Bronchial epithelial cell (primary cell): ENCODE data around the genes OSBPL7 and MRPL10.

DNA sequence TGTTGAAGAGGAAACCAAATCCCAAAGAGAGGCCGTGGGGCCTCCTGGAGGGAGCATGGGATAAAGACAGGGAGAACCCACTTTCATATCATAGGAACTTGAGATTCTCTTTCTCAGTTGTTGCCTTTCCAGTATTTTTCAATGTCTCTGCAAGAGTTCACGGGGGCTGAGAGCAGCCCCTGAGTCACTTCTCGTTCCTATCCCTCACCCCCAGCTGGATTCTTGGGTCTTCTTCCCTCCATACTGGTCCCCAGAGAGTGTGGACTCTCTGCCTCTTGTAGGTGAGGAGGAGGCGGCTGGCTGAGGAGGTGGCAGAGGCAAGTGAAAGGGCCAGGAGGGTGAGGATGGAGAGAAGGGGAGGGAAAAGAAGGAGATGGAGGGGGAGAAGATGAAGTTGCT, 27.1 kb downstream of the GOSR2 start:
- RRBS, 2 experiments = no CpG with 5 or more reads among the region's 4 CpGs

DNA sequence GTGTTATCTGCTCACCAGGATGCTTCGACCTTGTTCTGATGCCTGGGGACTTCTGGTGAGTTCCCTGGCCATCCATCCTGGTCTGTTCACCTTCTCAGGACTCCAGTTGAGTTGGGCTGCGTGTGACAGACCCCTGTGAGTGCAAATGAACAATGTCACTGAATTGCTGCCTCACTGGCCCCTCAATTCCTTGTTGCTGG, 19.5 kb upstream of the RPRML start:
- RRBS, 2 experiments = no CpG with 5 or more reads among the region's 2 CpGs

GRCh38 chr17:47204002-47204546, 5.1 kb upstream of the MYL4 start:
- RRBS, 2 experiments = no CpG with 5 or more reads among the region's 5 CpGs

GRCh38 chr17:47276358-47276854, 22.8 kb downstream of the ITGB3 start:
- RRBS, 2 experiments = no CpG with 5 or more reads among the region's 3 CpGs

GRCh38 chr17:47288414-47288960, 34.9 kb downstream of the ITGB3 start:
- RRBS, 2 experiments = no CpG with 5 or more reads among the region's 5 CpGs

- RRBS, 2 experiments = no CpG with 5 or more reads among the region's 3 CpGs
Observed at GRCh38 chr17:47316299-47316819, 7.4 kb upstream of the EFCAB13 start.

DNA sequence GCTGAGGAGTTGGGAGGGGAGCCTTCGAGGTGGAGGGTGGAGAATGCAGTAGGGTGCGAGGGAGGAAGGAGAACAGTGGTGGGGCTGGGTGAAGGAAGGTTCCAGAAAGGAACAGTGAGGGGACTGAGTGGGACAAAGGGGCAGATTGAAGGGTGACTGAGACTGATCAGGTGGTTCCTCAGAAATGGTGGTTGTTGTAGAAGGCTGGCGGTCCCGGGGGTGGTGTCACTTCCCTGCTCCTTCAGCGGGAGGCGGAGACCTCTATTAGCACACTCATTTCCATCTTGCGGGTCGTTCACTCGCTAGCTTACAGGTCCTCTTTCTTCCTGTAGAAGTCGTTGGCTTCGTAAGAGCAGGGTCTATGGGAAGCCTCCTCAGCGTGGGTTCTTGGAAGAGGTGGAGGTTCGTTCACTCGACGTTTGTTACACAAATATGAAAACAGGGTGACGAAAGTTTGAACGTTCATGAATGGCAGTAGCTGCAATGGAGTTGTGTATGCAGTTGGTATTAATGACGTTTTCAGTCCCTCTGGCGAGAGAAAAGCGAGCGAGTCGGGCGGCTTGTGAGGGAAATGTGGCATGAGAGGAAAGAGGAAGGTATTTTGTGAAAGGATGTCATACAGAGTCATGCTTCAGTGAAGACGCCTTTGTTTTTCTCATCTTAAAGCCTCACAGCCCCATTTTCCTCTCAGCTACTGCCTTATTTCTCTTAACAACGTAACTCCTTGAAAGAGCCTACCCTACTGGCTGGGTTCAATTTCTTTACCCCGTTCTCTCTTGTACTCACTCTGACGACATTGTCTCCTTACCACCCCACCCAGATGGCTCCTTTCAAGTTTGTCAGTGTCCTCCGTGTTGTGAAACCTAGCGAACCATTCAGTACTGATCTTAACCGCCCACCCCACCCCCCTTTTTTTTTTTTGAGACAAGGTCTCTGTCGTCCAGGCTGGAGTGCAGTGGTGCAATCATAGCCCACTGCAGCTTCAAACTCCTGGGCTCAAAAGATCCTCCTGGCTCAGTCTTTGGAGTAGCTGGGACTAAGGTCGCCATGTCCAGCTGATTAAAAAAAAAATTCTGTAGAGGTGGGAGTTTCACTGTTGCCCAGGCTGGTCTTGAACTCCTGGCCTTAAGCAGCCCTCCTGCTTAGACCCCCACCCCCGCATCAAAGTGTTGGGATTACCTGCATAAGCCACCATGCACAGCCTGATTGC, 772 bp downstream of the EFCAB13 start:
- RRBS, 2 experiments = no CpG with 5 or more reads among the region's 33 CpGs

DNA sequence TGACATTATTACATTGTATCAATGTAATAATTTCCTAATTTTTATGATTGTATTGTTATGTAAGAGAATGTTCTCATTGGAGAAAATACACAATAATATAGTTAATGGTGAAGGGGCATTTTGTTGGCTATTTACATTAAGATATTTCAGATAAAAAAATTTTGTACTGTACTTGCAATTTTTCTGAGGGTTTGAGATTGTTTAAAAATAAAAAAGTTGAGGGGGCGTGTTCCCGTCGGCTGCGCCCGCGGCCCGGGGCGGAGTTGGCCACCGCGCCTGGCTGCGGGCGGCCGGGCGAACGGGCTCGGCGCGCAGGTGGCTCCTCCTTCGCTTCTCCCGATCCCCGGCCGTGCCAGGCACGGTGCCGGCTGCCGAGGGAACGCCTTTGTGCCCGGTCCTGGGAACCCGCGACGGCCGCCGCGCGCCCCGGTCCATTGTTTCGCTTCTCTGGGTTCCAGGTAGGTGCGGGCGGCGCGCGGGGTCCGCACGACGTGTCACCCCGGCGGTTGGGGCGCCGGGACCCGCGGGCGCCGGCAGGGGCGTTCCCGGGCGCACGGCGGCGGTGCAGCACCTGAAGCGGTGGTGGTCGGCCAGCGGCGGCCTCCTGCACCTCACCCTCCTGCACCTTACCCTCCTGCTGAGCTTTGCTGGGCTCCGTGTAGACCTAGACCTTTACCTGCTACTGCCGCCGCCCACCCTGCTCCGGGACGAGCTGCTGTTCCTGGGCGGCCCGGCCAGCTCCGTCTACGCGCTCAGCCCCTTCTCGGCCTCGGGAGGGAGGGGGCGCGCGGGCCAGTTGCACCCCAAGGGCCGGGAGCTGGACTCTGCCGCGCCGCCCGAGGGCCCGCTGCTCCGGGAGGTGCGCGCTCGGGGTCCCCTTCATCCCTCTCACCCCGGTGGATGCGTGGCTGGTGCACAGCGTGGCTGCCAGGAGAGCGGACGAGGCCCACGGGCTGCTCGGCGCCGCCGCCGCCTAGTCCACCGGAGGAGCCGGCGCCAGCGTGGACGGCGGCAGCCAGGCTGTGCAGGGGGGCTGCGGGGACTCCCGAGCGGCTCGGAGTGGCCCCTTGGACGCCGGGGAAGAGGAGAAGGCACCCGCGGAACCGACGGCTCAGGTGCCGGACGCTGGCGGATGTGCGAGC, 99.8 kb downstream of the EFCAB13 start:
- RRBS, 2 experiments = 2% methylated on average over 26 to 27 of the region's 118 CpGs

- RRBS, 2 experiments = no CpG with 5 or more reads among the region's 1 CpG
Observed at GRCh38 chr17:47658260-47658792, 8.6 kb downstream of the KPNB1 start.

DNA sequence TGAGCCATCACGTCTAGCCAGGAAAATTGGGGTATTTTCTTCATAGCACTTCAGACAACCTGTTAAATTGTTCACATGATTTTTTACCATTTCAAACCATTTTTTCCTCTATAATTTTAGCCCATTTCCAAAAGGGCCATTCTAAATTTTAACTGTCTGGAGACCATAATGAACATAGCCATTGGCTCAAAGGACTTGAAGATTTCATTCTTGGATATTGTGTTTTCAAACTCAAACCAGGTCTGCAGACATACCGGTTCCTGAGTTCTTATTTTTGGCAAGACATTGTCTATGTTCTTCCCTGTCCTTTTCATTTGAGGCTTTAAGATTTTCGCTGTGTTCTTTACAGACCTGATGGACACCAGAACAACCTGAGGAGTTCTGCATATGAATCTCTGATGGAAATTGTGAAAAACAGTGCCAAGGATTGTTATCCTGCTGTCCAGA, 21.3 kb upstream of the TBKBP1 start:
- RRBS, 2 experiments = no CpG with 5 or more reads among the region's 3 CpGs

- RRBS, 2 experiments = no CpG with 5 or more reads among the region's 9 CpGs
Observed at GRCh38 chr17:47673275-47674383, 20.3 kb upstream of the TBKBP1 start.

- RRBS, 2 experiments = no CpG with 5 or more reads among the region's 2 CpGs
Observed at GRCh38 chr17:47683026-47683212, 11.0 kb upstream of the TBKBP1 start.

DNA sequence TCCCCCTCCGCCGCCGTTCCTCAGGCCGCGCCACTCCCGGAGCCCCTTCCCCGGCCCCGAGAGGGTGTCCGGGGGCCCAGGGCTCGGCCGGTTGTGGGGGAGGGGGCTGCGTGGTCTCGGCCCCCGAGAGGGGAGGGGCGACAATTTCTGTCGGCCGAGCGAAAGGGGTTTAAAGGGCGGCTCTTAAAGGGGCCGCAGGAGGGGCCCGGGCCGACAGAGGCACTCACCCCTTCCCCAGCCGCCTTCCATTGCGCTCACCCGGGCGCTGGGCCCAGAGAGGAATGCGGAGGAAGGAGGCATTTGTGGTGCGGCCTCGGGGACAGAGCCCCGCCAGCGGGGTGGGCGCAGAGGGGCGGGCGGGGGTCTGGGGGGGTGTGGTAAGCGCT, 391 bp downstream of the TBKBP1 start:
- RRBS, 2 experiments = 1% methylated on average over 11 of the region's 35 CpGs

DNA sequence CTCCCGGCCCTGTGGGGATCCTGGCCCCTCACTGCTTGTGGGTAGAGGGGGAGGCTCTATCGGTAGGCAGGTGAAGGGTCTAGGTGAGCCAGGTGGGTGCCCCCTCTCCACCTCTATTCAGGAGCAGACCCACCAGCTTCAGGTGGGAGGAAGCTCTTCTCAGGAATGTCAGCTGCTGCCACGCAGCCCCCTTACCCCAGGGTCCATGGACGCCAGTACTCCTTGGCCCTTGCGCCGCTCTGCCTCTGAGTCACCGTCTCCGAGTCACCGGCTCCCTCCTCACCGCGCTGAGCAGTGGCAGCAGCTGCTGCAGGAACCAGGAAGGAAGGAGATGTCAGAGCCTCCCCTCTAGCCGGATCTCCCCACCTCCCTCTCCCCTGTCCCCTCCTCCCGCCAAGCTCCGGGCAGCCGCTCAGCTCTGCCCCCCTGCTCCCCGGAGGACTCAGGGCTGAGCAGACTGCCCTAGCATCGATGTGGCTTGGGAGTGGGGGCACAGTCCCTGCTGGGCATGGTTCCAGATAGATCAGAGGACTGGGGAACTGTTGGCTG, at the start of gene OSBPL7:
Gene OSBPL7 (minus strand): TSS at position 324 of the 549 bp plus-strand sequence.
- RRBS, 2 experiments = under 1 to 2% methylated on average over 6 of the region's 17 CpGs

- RRBS, 2 experiments = no CpG with 5 or more reads among the region's 22 CpGs
Observed at GRCh38 chr17:47830019-47830933, 1.1 kb downstream of the MRPL10 start.

DNA sequence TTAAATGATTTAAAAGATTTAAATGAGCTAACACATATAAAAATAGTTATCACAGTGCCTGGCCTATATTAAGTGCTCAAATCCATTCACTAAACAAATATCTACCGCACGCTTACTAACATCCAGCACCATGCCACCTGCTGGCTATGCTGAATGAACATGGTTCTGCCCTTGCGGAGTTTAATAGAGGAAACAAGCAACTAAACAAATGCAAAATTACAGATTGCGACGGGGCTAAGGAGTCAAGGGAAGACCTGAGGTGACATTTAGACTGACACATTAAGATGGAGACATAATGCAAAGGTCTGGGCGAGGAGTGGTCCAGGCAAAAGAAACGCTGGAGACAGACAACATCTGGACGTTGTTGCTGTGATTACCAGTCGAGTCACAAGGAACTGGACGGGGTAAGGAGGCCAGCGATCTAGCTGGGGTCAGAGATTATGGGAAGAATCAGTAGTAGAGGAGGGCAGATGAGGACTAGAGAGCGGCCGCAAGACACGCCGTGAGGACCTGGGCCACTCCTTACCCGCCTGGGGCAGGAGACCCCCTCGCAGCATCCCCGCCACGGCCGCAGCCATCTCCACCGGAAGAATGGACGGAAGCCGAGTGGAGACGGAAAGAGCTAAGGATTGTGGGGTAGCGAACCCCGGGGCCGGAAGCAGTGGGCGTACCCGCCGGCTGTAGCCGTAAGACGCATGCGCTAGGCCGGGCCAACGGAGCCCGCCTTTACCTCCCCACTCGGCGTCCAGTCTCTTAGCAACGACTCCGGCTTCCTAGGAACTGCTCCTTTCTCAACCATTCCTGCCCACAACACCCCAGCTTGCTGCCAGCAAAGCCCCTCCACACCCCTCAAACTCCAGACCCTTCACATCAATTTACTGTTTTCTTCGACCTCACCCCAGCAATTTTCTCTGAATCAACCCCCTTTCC, at the start of gene MRPL10:
Gene MRPL10 (minus strand): TSS at position 608 of the 930 bp plus-strand sequence.
- RRBS, 2 experiments = under 1 to 2% methylated on average over 13 of the region's 41 CpGs

DNA sequence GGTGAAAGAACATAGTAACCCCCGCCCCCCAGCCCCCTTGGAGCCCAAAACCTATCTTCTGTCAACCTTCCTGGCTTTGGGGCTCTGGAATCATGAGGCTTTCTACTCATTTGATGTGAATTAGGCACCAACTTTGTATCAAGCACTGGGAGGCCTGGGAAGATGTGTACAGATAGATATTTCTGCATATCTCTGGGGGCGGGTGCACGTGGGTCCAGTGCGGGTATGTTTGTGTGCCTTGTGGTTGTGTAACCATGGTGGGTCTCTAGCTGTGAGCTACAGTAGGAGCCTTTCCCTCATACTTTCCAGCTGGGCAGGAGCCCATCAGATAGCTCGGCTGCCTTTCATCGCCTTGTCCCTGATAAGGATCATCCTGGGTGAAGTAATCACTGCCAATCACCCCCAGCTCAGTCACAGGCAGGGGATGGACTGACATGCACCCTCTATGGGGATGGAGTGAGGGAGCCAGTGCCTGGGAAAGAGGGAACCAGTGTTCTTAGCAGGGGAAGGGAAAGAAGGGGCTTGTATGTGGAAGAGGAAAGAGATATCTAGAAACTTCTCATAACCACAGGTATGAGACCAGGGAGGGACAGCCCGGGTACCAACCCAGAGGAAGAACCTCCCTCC, 3.1 kb upstream of the SCRN2 start:
- RRBS, 2 experiments = no CpG with 5 or more reads among the region's 7 CpGs

- RRBS, 2 experiments = no CpG with 5 or more reads among the region's 22 CpGs
Observed at GRCh38 chr17:47987187-47988112, 16.5 kb downstream of the CDK5RAP3 start.

- RRBS, 2 experiments = no CpG with 5 or more reads among the region's 7 CpGs
Observed at GRCh38 chr17:48111571-48112263, 4.2 kb downstream of the SNX11 start.

- RRBS, 2 experiments = no CpG with 5 or more reads among the region's 8 CpGs
Observed at GRCh38 chr17:48112979-48113658, 5.6 kb downstream of the SNX11 start.